A375 (cell line): Measurements from ENCODE around the gene CCNG2.

GRCh38 chr4:76208139-76208785, 5.4 kb downstream of the SCARB2 start:
- RAMPAGE, long total RNA: no peak

DNA sequence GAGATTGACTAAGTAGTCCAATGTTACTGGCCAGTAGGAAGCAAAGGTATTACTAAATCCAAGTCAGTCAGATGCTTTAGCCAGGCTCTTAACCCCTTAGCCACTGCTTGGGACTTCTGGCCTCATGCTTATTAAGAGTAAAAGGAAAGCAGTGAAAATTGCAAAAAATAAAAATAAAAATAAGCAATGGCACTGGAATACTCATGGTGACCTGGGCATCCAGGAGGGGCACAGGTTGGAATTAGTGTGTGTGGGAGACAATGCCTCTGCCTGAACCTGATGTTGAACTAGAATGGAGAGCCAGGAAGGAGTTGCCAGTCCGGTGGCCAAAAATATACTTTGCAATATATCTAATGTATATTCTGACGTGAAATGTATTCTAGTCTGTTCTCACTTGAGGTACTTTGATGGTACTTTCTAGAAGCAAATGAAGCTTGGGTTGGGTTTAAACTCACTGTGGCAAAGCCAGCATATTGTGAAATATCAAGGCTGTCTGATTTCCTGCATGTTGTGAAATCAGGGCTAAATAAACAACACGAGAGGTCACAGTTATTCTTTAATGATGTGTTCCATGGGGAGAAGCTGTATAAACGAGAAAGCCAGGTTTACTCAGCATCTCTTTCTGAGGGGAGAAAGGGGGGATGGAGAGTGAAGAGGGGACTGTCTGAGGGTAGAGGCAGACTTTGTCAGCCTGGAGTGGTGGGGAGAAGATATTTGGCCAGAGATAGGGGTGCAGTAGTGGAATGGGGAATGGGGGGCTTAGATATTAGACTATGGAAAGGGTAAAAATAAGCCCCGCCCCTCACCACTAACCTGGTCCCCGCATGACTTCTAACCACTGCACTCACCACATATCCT, 5.6 kb upstream of the SCARB2 start:
- RAMPAGE, long total RNA: no peak

DNA sequence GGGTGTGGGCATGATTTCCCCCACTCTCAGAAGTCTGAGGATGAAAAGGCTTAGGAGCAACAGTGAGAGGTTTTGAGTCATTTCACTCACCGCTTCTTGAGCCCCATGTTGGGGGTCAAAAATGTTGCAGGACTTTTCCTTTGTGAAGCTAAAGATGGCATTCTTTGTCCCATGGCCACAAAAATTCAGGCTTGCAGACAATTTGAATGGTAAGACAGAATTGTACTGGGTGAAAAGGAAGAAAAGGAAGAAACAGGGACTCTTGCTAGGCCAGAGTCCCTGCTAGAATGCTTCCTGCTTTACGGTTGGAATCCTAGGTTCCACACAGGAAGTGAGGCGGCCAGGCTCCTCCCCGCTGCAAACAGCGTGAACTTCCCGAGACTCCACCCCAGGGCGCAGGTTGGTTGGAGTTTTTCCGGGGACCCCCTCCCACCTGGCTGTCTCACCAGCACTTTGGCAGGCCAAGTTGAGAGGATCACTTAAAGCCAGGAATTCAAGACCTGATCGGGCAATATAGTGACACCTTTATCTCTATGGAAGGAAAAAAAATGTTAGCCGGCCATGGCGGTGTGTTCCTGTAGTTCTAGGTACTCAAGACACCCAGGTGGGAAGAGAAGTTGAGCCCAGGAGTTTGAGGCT, 17.2 kb upstream of the FAM47E start:
- RAMPAGE, long total RNA: no peak

DNA sequence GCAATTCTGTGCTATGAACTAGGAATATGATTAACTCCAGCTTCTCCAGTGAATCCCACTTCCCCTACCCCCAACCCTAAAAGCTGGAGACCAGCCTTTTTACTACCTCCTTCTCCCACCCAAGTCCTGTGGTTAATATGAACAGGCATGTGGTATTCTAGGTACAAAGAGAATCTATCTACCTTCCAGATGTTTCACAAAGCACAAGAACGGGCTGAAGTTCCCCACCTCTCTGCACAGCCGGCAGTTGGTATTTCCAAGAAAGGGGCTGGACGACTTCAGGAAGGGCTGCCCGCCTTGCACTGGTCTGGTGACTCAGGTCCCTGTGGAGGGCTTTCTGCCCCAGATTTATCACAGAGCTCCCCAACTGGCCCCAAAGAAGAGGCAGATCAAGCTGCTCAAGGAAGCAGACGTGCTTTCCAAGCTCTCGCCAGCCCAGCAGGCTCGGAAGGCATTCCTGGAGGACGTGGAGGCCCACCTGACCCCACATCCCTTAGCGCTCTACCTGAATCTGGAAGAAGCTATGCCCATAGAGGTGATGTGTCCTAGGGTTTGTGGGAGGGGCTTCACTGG, 4.6 kb downstream of the FAM47E start:
- RAMPAGE, long total RNA: no peak

GRCh38 chr4:76453832-76454341, 18.9 kb downstream of the SHROOM3 start:
- RAMPAGE, long total RNA: no peak

DNA sequence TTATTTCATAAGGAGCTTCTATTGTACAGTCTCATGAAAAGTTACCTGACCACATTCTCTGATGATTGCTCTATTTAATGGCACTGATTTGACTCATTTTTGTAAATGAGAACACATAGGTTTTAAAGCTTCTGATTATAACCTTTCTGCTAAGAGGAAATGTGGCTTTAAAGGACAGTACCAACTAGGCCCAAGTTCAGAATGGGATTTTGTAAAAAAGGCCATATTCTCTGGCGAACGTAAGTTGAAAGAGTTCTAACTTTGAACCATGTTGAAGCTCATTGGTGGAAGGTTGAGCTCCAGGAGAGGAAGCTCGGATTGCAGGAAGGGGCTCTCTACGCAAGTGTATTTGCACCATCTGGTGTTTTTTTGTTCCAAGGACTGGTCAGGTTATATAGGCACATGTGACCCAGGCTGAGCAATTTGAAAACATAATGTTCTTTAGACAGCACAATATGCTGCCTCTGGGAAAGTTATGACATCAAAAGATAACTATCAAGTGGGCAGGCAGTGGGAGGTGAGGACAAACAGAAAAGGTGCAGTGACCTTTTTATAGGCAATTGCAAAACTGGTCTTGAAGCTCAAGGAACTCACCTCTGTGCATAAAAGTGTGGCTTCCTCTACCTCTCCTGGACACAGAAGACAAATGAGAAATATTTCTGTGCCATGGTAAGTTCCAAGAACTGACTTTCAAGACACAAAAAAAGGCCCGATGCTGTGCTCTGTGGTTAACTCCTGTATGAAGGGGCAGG, 128.3 kb downstream of the SHROOM3 start:
- RAMPAGE, long total RNA: no peak

DNA sequence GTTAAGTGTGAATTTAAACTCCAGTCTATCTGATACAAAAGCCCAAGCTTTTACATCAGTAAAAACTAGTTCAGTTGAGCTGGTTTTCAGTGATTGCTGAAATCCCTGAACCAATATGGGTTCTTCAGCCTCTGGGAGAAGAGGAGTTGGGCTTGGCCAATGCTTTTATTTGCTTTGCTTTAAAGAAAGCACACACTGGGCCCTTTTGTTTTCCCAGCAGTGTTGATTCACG, 136.1 kb downstream of the SHROOM3 start:
- RAMPAGE, long total RNA: no peak

DNA sequence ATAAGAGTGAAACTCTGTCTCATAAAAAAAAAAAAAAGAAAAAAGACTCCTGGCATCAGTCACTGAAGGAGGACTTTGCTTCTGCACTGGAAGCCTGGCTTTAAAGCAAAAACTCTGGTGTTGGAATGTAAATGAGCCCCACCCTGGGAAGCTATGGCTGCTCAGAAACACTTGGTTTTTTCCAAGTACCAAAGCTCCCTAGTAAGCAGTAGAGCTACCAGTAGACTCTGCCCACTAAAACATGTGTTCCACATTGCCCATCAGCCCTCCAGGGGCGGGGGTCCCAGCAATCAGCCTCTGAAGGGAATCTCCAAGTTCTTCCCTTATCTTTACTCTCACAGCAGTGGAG, 154.4 kb downstream of the SHROOM3 start:
- RAMPAGE, long total RNA: no peak

GRCh38 chr4:76590694-76591408, 155.8 kb downstream of the SHROOM3 start:
- RAMPAGE, long total RNA: no peak

DNA sequence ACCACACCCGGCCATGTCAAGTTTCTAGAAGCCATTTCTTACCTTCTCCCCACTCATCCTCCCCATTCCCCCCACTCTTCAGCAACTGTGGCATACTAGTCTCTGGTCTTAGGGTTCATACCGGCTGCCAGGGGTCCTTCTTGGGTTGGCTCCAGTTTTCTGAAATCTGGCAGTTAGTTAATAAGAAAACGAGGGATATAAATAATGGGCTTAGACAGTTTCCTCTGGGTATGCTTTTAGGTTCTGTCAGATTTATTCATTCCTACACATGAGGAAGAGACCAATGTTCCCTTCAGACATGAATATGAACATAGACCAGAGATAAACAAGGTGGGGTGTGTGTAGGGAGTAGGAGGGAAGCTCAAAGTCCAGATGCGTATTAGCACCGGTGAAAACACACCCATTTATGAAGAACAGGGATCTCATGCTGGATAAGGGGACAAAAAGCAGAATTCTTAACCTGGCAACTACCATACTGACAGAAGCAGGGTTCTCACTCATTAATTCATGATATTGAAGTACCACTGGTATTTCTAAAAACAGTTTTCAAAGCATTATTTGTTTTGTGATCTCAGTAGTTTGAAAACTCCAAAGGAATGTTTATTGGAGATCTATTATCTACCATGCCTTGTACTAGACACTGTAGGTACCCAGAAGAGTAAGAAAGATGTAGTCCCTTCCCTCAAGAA, 223.0 kb downstream of the SOWAHB start:
- RAMPAGE, long total RNA: no peak

DNA sequence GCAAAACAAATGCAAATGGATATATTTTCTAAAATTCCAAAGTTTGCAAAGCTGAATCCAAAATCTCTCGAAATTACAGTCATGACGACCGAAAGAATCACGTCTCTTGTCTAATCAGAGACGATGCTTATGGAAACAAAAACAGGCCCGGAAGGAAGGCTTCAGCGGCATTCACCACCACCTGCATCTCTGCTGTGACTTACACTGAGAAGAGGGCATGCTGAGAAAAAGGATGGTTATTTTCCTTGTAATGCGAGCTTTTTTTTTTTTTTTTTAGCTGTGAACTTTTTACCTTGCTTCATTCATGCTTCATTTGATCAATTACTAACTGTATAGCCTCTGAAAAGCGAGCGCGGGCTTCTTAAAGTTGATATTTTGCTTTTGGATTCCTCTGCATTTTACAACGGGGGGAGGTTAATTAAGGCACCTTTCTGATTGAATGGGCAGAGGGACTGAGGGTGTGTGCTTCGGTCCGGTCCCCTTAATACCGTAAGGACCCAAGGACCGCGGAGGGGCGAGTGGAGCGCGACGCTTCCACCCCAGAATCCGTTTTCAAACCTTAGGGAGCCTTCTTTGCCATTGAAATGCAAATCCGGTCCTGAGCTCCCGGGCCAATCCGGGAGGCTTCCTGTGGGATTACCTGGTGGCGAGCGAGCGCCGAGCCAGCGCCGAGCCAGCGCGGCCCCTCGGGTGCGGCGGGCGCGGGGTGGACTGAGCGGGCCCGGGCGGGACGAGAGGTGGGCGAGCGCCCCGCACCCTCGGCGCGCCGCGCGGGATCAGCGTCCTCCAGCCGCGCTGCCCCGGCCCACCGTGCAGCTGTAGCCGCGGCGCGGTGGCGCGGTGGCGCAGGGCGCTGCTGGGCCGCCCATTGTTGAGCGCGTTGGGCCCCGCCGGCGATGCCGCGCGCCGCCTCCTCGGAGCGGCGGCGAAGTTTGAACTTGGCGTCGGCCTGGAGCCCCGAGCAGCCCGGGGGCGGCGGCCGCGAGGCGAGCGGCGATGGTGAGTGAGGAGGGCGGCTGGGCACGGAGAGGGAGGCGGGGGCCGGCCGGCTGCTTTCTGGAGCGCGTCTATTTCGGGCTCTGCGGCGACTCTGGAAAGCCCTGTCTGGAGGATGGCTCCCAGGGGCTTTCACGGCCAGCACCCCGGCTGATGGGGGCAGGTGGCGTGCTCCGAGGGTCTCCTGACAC, 208.8 kb downstream of the SOWAHB start:
- RAMPAGE, long total RNA: no peak

DNA sequence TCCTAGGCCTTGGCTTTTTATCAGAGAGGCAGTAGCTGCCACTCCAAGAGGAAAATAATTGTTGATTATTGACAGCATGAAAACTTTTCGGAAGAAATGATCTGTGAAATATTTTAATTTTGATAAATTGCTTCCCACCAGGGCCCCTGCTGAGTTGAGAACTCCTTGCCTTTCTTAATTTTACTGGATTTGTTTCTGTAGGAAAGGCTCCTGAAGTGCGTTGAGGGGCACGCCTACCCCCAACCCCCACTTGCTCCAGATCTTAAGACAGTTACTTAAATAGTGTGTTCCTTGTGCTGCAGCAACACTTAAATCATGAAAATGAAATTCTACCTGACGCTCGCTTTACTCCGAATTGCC, 208.1 kb downstream of the SOWAHB start:
- RAMPAGE, long total RNA: no peak

- RAMPAGE, long total RNA: no peak
Measured at GRCh38 chr4:76909373-76909574, 11.3 kb upstream of the SOWAHB start.

DNA sequence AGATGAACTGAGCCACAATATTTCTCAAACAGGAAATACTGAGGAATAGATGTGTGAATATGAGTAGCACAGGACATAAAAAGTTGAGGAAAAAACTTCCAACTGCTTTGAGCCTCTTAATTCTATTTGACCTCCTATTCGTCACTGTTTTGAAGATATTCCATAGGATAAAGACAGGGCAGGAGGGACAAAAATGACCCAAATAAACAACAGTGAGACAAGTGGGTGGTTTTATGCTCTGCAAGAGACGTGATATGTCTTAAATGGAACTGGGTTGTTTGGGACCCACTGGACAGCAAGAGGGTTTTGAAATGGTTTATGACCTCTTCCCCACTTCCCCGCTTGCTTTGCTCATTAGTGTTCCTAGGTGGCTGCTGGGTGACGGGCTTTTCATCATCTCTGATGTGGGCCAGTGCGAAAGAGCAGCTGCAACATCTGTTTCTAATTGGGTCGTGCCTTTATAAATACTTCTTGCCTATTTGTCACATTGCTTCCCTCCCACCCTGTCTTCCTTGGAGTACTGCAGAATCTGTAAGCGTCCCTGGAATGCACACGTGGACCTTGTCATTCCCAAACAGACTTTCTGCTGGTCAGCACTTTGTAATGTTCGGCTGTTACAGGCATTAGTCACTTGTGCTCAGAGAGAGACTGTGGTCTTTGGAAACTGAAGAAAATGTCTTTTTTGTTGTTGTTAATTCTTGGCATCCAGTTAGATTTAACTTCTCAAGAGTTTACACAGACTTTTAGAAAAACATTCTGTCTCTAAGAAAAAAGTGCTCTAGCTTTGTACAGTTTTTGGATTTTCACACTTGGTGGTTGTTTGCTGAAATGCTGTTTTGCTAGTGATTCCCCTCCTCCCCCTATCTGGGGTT, 35.2 kb downstream of the SEPTIN11 start:
- RAMPAGE, long total RNA: no peak

GRCh38 chr4:77048357-77048619, 27.5 kb downstream of the CCNI start:
- RAMPAGE, long total RNA: no peak

DNA sequence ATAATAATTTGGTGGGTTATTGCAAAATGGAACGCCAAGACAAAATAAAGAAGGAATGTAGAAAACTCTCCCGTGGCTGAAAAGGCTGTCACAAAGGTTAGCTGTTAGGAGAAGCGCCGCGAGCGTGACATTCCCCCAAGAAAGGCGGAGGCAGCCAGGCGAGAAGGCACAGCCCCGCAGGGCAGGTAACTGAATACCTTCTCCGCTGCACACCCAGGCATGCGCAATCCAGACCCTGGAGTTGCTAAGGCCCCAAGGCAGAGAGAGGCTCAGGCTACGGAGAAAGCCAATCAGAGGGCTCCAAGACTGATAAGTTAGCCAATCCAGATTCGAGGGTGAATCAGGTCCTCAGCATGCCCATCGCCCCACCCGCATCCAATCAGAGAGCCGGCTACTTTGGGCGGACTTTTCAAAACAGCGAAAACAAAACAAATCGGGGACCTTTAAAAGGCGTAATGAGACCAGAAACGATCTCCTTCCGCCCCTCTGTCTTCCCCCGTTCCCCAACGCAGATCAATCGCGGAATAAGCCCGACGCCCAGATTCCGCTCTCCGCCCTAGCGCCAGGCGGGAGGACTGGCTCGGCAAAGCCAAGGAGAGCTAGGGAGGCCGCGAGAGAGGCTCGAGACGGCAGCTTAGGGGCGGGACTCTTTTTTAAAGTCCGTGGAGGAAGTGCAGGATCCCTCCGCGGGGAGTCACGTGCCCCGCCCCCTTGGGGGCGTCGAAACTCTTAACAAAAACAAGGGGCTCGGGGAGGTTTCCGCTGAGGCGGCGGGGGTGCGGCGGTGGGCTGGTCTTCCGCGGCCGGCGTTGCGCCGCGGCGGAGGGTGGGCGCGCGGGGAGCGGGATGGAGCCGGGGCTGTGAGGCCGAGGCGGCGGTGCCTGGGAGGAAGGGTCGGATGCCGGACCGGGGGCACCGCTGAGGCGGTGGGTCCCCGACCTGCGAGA, at the start of gene CCNG2:
Gene CCNG2, plus strand, starts transcription at position 726 of the 947 bp plus-strand sequence.
- RAMPAGE, long total RNA: no peak

DNA sequence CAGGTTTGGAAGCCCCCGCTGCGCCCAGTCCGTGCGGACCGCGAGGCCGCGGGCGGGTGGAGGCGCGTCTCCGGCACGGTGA, 263 bp downstream of the CCNG2 start:
- RAMPAGE, long total RNA: no peak

GRCh38 chr4:77493747-77494673, 111.6 kb upstream of the CXCL13 start:
- RAMPAGE, long total RNA: no peak

DNA sequence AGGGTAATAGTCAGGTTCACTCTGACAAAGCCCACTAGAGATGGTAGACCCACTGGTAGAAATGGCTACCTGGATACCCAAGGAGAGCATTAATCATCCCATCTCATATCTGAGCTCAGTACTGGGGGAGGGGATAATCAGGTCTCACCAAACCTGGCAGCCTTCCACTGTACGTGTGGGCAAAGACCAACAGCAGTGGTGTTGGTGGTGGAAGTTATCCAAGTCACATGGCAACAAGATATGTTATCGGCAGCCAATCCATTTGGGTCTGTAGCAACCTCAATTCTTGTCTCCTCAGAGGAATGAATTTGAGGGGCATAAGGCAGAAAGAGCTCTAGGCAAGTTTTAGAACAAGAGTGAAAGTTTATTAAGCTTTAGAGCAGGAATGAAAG, 67.0 kb upstream of the CXCL13 start:
- RAMPAGE, long total RNA: no peak

GRCh38 chr4:77811768-77812172, 7.4 kb downstream of the CNOT6L start:
- RAMPAGE, long total RNA: no peak